Kidney (tissue), 2 donors: ENCODE measurements around the genes IL17RA and ATP6V1E1.

DNA sequence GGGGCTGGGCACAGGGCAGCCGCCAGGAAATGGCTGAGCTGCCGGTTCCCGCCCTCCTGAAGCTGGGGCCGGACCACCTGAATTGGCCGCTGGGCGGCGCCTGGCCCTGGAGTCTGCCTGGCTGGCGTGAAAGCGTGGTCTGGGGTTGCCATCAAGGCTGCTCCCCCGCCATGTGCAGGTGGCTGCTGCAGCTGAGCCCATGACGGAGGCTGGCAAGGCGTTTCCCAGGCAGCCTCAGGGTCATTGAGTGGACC is 85.8 kb downstream of the POTEH start:
- PRO-cap, result no peak
- RRBS, result no CpG with 5 or more reads among the region's 12 CpGs

DNA sequence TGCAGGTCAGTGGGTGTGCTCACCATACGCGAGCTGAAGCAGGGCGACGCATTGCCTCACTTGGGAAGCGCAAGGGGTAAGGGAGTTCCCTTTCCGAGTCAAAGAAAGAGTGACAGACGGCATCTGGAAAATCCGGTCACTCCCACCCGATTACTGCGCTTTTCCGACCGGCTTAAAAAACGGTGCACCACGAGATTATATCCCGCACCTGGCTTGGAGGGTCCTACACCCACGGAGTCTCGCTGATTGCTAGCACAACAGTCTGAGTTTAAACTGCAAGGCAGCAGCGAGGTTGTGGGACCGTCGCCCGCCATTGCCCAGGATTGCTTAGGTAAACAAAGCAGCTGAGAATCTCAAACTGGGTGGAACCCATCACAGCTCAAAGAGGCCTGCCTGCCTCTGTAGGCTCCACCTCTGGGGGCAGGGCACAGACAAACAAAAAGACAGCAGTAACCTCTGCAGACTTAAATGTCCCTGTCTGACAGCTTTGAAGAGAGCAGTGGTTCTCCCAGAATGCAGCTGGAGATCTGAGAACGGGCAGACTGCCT is 408.7 kb downstream of the CCT8L2 start:
- PRO-cap, result no peak
- RRBS, result no CpG with 5 or more reads among the region's 22 CpGs

DNA sequence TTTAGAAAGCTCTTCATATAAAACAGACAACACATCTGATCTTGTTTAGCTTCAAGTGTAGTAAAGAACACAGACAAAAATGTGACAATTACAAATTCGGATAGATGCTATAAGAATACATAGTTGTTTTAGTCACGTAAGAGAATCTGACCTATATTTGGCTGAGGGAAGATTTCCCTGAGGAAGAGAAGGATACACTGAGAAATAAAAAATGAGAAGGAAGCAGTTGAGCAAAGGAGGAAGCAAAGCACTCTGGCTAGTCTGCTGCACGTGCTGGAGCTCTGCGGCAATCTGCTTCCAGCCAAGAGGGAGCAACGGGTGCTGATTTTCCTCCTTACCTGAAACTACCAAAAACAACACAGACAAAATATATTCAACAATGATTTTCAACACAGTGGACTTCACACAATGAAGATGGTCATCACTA is 87.0 kb upstream of the CCT8L2 start:
- PRO-cap, result no peak
- RRBS, result no CpG with 5 or more reads among the region's 5 CpGs

DNA sequence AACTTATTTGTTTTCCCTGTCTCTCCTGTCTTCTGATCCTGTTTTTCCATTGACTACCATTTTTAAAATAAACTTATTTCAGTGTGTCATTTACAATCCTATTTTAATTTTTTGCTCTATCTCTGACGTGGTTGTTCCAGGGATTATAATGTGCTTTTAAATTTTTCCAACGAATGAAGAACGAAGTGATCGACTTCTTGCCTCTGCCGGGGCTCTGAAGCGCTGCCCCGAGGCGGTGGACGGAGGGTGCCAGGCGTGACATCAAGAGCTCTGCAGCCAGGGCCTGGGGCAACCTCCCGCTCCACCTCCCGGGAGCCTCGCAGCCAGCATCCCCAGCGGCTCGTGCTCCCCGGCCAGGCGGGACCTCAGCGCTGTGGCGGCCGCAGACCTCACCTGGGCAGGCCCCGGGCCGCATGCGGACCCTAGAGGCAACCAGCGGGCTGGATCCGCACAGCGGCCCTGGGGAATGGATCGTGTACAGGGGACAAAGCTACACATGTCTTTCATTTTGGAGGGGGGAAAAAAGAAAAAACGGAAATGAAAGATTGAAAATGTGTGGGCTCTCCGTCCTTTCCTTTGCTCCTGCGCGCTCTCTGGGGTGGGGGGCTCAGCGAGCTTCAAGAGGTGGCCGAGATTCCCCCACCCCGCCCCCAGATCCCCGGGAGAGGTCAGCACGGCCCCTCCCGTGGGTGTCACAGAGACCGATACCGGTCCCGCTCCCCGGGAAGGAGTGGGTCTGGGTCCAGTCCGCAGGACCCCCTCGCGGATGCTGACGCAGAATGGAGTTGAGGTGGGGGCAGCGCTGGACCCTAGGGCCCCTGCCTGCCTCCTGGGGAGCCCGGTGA is 28.1 kb upstream of the GAB4 start:
- PRO-cap, result no peak
- RRBS, result 13% methylated on average over 9 of the region's 47 CpGs

DNA sequence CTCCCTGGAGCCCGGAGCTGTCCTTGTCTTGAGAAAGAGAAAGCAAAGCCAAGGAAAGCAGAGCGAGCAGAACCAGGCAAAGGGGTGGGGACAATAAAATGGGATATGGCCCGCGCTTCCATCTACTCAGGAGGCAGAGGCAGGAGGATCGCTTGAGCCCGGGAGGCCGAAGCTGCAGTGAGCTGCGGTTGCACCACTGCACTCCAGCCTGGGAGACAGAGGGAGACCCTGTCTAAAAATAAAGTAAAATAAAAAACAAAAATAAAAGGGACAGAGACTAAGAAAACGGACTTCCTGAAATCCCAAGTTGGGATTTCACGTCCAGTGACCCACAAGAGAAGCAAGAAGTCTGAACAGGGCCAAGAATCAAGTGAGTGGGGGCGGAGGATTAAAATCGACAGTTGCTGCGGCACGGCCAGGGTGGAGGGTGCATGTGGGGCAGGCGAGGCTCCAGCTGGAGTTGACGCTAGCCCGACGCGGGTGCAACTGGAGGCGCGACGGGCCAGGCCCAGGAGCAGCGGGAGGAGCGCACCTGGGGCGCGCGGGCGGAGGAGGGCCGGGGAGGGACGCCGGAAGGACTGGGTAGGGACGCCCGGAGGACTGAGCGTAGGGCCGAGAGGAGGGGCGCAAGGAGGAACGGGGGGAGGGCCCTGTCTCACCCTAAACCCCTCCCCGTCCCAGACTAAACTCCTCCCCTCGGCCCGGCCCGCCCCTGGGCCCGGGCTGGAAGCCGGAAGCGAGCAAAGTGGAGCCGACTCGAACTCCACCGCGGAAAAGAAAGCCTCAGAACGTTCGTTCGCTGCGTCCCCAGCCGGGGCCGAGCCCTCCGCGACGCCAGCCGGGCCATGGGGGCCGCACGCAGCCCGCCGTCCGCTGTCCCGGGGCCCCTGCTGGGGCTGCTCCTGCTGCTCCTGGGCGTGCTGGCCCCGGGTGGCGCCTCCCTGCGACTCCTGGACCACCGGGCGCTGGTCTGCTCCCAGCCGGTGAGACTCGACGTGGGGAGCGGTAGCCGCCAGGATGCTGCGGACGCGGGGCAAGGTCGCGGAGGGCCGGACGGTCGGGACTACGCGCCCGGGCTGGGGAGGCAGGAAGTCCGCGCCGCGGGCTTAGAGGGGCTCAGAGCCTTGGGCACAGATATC is at the start of gene IL17RA:
TSS of gene IL17RA (plus strand) at position 754 of the 1,139 bp plus-strand sequence.
- PRO-cap, result bidirectional peak, plus-strand start at position 715 of the sequence, minus-strand start at position 580 of the sequence
- RRBS, result 2% methylated on average over 36 of the region's 90 CpGs

GRCh38 chr22:17085386-17085922 is 654 bp downstream of the IL17RA start:
- PRO-cap, result bidirectional peak, plus-strand start at chr22:17085519, minus-strand start at chr22:17085491
- RRBS, result 4% methylated on average over 37 of the region's 62 CpGs

- PRO-cap, result no peak
- RRBS, result no CpG with 5 or more reads among the region's 4 CpGs
These were observed 3.3 kb downstream of the TMEM121B start for GRCh38 chr22:17117843-17118338.

GRCh38 chr22:17258521-17258888 is 39.3 kb upstream of the ADA2 start:
- PRO-cap, result no peak
- RRBS, result no CpG with 5 or more reads among the region's 4 CpGs

DNA sequence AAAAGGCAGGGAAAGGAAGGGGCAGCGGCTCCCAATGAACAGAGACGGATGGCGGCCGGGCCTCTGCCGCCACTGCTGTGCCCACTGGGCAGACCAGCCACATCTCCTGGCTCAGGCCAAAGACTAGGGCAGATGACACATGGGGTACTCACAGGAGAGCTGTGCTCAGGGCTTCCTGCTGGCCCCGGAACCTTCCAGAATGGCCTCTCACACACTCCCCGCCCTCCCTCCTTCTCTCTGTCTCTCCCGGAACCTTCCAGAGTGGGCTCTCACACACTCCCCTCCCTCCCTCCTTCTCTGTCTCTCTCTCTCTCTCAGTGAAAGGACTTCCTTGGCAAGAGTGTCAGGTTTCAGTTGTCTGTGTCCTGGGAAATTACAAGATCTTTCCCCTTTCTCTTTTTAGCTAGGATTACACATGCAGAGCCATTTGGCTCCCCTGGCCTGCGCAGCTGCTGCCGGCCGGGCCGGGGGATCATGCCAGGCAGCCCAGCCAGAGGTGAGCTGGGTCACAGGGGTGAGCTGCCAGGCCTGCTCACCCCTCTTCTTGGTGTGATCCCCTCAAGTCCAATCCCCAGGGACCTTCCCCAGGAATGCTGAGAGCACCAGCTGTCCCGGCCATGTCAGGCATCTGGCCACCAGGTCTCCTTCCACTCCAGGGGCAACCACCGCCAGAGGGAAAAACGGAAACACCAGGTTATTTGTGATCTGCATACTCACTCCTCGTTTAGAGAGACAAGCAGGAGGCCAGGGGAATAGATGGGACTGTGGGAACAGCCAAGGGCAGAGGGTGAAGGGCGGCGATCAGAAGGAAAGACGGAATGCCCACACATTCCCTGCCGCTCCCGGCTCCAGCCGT is 45.3 kb upstream of the ADA2 start:
- PRO-cap, result bidirectional peak, plus-strand start at position 420 of the sequence, minus-strand start at position 201 of the sequence
- RRBS, result 29% methylated on average over 5 of the region's 22 CpGs

DNA sequence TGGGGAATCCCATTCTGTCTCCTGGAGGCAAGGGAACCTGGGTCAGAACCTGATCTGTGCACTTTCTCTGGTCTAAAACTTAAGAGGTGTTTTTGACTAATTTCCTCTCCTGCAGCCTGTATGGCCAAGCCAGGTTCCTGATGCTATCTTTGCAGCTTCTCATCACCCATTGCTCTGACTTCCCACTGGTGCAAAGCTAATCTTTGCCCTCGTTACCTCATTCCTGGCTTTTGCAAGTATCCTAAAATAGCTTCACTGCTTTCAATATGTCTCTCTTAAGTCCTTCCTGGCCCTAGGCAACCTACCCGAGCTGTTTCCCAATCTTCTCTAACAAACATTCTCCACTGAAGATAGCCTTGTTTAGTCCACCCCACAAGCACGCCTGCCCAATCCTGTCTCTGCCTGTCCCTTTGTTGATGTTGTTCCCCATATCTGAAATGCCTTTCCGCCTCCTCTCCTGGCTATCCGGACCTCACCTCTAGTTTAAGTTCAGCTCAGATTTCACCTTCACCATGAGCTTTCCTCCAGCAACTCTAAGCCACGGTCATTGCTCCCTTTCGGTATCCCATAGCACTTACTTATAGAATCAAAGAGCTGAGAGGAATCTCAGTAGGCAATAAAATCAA is 30.1 kb upstream of the CECR2 start:
- PRO-cap, result no peak
- RRBS, result no CpG with 5 or more reads among the region's 7 CpGs

- PRO-cap, result no peak
- RRBS, result 65% methylated on average over 4 of the region's 28 CpGs
These were observed 74.6 kb downstream of the CECR2 start for GRCh38 chr22:17443382-17444648.

DNA sequence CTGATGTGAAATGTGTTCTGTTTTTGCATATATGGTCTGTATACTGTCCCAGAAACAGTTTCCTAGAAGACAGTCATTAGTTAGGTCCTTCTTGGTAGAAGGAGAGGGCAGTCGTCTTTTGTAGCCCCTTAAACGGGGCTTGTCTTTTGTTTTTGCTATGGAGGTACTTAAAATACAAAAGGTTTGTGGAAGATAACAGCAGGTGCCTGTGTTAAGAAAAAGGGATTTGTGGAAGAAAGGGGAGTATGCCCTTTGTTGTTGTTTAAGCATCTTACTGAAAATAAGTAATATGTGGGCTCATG is 95.4 kb upstream of the SLC25A18 start:
- PRO-cap, result no peak
- RRBS, result no CpG with 5 or more reads among the region's 2 CpGs

- PRO-cap, result unidirectional peak, minus-strand start at chr22:17564247
- RRBS, result no CpG with 5 or more reads among the region's 11 CpGs
These were observed 626 bp downstream of the SLC25A18 start for GRCh38 chr22:17563749-17564498.

GRCh38 chr22:17628381-17629277 is at the start of gene ATP6V1E1:
Gene ATP6V1E1, minus strand, starts transcription at chr22:17628749.
- PRO-cap, result bidirectional peak, plus-strand start at chr22:17628858, minus-strand start at chr22:17628735
- RRBS, result under 1% methylated on average over 24 of the region's 49 CpGs

DNA sequence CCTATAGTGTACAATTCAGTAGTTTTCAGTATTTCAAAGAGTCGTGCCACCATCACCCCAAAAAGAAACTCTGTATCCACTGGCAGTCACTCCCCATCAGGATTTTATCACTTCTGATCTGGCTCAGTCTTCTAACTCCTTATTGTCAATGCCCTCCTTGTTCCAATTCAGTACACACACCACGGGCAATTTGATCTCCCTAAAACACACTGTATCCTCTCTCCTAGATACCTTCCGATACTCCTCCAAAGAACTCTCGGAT is 751 bp upstream of the BCL2L13 start:
- PRO-cap, result no peak
- RRBS, result no CpG with 5 or more reads among the region's 4 CpGs

DNA sequence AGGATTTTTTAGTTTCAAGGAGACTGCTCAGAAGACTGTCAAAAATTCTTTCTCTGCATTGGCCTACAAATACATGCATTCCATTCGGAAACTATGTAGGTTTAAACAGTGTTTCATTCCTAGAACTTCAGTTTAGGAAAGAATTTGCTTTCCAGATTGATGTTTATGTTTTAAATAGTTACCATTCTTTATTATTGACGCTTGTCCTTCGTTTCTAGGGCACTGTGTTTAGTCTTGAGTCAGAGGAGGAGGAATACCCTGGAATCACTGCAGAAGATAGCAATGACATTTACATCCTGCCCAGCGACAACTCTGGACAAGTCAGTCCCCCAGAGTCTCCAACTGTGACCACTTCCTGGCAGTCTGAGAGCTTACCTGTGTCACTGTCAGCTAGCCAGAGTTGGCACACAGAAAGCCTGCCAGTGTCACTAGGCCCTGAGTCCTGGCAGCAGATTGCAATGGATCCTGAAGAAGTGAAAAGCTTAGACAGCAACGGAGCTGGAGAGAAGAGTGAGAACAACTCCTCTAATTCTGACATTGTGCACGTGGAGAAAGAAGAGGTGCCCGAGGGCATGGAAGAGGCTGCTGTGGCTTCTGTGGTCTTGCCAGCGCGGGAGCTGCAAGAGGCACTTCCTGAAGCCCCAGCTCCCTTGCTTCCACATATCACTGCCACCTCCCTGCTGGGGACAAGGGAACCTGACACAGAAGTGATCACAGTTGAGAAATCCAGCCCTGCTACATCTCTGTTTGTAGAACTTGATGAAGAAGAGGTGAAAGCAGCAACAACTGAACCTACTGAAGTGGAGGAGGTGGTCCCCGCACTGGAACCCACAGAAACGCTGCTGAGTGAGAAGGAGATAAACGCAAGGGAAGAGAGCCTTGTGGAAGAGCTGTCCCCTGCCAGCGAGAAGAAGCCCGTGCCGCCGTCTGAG is 47.5 kb downstream of the BID start:
- PRO-cap, result no peak
- RRBS, result no CpG with 5 or more reads among the region's 16 CpGs

DNA sequence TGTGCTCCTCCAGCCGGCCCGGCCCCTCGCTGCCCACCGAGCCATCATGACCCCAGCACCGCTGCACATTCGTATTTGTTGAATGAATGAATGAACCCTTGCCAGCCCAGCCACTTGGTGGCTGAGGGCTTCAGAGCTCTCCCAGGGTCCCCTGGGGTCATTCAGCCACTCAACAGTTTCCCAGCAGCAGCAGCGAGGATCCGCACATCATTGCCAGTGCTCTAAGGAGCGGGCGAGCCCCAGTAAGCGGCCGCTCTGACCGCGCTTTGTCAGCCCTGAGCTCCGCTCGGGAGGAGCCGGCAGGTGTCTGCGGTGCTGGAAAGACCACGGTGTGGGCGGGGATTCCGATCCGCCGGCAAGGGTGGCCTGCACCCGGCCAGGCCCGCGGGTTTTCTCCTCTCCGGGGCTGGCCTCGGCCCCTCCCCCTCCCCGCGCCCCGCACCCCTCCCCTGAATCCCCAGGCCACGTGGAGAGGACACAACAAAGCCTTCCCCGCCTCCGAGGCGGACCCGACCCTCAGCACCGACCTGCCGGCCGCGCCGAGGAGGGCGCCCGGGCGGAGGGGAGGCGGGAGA is 561 bp downstream of the BID start:
- PRO-cap, result no peak
- RRBS, result 8% methylated on average over 11 of the region's 45 CpGs

- PRO-cap, result no peak
- RRBS, result 50% methylated on average over 2 of the region's 18 CpGs
These were observed 33.8 kb upstream of the BID start for GRCh38 chr22:17807909-17808565.

- PRO-cap, result no peak
- RRBS, result 88% methylated on average over 3 of the region's 27 CpGs
These were observed 67.5 kb upstream of the BID start for GRCh38 chr22:17841538-17842305.

GRCh38 chr22:17884011-17884533 is 109.8 kb upstream of the BID start:
- PRO-cap, result no peak
- RRBS, result no CpG with 5 or more reads among the region's 7 CpGs